ENCODE data around the gene FGFBP3.

DNA sequence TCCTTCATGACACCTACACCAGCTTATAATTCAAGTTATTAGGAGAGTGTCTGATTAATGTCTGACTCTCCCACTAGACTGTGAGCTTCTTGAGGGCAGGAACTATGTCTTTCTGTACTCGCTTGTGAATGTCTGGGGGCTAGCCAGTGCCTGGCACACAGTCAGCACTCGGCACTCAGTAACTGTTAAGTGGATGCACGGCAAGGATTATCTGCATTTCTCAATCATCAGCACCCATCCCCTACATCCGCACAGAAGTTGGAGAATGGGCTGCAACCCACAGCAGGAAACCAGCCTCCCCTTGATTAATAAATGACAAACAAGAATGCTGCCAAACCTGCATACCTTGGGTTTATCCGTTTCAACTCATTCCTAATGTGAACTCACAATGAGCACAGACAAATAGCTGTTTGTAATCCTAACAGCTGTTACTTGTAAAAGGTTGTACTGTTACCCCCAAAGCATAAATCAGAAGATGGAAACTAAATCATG, 29.0 kb downstream of the PPP1R3C start:
- PRO-cap, result no peak

DNA sequence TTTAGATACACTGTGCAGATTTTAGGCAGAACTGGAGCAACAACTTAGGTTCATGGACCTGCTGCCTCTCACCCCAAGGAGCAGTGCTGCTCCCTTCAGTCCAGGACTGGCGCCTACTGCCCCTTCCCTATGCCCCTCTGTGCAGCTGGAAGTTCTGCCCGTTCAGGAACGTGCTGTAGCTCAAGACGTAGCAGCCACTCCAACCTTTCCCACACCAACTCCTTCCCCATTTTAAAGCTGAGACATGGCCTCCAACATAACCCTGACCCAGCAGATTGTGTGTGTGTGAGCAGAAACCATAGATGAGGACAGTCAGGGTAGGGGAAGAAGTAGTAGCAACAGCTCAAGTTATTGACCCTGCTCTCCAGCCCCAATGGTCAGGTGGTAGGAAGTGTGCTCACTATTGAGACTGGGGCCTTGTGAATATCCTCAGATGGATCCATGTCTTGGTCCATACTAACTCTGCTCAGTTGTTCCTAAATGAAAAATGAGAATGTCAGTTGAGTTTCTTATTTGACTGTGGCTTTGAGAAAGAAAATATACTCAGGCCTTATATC, 4.9 kb downstream of the PPP1R3C start:
- PRO-cap, result no peak

DNA sequence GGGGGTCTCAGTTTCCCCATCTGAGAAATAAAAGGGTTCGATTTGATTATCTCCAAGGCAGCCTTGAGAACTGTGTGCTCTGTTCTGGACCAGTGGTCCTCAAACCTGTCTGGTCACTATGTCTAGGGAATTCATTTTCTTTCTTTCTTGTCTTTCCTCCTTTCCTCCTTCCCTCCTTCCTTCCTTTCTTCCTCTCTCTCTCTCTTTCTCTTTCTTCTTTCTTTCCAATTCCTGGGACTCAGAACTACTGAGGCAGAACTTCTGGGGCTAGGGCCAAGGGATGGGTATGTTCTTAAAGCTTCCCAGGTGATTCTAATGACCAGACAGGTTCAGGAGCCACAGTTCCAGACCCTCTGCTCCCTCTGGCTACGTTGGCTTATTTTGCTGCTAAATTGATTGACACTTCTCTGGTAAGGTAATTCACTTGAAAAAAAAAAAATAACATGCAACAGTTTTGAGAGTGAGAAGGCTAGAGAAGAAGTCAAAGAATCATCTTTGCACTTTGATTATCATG, 1.7 kb downstream of the PPP1R3C start:
- PRO-cap, result no peak

DNA sequence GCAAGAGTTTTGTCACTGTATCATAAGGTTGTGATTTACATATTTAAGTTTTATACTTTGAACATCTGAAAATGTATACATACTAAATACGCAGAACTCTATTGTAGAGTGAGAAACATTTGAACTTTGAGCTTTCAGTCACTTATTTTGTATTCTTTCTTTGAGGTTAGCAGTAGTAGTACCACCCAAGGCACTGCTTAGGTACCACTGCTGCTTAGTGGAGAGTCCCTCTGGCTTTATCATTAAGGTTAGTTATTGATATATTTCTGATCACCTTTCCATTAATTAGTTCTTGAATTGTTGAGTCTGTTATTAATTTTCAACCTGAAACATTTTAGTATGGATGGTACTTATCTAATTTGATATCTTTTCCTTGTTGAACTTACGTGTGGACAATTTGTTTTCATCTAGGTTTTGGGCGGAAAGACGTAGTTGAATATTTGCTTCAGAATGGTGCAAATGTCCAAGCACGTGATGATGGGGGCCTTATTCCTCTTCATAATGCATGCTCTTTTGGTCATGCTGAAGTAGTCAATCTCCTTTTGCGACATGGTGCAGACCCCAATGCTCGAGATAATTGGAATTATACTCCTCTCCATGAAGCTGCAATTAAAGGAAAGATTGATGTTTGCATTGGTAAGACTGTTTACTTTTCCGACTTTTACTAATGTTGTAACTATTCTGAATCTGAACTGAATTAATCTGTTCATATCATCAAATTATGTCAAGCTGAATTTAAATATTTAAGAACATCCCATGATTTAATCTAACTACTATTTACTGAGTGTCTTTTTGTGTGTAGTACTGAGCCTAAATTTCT, 14.6 kb downstream of the TNKS2 start:
- PRO-cap, result no peak

DNA sequence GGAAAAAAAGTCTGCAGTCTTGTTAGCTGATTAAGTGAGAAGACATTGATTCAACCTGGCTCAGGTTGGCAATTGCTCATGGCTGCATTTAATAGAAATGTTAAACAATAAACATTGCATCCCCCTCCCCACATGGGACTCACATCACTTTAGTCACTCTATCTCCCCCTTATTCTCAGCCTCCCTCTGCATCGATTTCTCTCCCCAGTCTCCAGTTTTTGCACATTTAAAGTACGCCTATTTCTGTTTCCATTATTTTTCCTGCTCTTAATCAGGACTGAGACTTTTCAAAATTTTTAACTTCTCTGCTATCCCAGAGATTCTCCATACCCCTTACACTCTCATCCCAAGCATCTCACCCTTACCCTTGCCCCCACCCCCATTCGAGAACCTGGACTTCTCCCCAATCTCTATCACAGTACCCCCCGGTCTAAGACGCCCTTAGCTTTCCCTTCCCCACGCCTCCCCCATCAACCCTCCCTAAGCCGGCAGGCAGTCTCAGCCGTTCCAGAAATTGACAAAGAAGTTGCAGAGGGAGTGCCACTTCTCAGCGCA, 1.5 kb downstream of the FGFBP3 start:
- PRO-cap, result no peak

DNA sequence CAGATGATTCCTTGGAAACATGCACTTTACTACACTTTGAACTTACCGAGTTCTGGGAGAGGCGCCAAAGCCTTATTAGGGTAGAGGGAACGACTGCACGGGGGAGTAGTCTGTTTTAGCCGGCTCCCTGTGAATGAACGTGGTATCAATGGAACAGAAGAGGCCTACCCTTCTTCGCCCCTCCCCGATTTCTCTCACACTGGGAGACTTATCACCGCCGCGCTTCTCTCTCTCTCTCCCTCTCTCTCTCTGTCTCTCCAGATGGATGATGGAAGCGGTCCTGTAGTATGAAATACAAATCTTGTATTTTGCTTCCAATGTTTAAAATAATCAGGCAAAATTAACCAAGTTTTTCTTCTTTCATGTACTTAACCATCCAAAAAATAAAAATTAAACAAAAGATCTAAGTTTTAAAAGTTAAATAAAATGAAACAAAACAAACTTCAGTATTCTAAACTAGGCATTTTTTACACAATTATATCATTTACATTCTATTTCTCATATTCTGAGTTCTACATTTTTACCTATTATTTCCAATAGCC, at the start of gene FGFBP3:
TSS of gene FGFBP3 (minus strand) at position 135 of the 542 bp plus-strand sequence.
- PRO-cap, result no peak

DNA sequence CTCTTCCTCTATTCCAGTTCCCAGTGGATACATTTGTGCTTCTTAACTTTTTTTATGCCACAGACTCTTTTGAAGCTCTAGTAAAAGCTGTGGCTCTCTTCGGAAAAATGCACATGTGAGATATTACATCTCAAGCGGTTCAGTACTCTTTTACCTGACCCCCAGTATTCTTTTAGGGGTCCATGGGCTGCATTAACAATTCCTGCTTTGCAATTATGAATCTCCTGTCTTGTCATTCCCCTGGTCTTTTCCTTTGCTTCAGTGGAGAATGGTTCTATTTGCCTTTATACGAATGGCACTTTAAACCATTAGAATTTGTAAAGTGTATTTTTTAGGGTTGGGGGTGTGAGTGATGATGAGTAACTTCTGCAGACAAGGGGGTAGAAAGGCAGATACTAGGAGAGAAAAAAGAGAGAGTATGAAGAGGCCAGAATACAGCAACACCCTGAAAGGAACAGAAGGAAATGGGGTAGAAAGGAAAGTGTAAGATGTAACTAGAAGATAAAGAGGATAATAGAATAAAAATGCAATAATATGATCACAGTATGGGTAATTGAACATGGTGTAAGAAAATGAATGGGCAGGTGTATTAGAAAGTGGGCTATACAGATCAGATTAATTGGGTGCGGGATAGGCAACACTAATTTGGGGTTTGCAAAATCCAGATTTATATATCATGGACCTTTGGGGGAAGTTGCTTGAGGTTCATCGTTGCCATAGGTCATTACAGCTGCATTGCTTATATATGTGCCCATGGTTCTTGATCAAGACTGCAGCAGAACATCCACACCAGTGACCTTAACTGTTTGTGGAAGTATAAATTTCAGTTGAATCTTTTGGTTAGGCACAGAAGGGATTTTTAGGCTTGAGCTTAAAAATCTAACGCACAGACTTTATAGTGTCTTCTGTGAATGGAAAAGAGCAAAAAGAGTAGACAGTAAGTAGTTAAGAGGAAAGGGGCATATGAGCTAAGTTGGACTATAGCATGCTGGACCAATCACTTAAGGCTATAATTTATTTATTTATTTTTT, 29.1 kb downstream of the BTAF1 start:
- PRO-cap, result no peak

DNA sequence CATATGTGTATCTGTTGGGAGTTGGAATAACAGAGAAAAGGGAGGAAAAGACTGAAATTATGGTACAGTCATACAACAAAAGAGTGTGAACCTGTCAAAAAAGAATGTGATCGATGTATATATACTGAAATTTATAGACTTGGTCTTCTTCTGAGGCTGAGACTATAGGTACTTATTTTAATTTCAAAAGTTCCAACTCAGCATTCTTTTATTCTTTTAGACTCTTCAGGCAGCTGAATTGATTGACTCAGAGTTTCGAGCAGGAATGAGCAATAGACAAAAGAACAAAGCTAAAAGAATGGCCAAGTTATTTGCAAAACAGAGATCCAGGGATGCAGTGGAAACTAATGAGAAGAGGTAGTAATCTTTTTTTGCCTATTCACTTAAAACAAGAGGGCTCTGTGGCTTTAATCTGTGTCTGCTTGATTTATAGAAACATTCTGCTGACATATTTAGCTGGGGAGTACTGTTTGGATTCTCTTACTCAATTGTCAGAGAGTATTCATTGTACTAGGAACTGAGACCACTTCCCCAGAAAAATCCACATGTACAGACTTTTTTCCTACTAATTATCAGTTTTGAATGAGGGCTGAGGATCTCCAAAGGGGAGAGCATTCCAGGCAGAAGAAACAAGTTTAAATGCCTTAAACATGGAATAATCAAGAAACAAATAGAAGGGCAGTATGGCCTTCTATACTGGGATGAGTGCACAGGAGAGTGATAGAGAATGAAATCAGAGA, 30.1 kb downstream of the BTAF1 start:
- PRO-cap, result no peak

GRCh38 chr10:91954988-91956079, 31.8 kb downstream of the BTAF1 start:
- PRO-cap, result no peak

GRCh38 chr10:91956080-91956829, 32.7 kb downstream of the BTAF1 start:
- PRO-cap, result no peak

DNA sequence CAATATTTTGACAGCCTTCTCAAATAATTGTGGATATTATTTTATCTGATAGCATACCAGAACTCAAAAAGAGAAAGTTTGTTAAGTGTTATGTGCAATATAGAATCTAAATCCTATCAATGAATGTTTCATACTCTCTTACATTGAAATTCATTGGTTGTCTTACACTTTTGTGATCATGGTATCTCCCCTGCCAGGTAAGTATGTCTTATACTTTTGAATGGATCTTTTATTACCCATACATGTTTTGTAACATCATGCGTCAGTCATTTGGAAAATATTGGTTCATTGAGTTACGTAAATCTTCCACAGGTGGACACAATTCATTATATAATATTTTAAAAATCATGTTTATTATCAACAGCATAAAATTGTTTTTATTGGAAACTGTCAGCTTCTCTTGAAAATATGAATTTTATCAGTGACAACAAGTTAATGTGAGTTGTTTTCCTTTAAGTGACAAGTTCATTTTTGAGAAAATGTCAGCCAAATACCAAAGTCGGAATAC, 82.7 kb downstream of the BTAF1 start:
- PRO-cap, result no peak

DNA sequence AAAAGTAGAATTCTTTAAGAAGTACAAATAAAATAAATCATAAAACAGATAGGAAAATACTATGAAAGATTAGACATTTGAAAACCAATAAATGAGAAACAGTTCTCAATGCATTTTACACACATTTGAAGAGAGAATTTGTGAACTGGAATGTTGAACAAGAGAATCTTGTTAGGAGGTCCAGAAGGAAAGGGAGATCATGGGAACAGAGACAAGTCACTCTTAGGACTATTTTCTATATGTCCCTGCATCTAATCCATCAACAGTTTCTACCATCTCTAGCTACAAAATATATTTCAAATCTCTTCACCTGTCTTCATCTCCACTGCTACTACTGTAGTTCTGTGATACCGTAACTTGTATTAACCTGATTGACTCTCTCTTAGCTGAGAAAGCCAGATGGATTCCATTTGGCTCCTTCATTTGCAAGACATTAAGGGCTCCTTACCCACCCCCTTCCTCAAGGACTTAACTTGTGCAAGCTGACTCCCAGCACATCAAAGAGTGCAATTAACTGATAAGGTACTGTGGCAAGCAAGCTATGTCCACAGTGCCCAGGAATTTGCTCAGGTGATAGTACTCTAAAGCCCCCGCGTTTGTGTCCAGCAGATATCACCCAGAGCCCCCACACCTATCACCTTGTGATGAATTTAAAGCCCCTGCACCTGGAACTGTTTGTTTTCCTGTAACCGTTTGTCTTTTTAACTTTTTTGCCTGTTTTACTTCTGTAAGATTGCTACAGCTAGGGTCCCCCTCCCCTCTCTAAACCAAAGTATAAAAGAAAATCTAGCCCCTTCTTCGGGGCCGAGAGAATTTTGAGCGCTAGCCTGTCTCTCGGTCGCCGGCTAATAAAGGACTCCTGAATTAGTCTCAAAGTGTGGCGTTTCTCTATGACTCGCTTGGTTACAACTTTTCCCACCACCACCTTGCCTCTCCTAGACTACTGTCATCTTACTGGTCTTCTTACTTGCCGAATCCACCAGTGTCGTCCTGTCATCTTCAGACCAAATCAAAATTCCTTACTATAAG, 109.5 kb downstream of the BTAF1 start:
- PRO-cap, result no peak

GRCh38 chr10:92109998-92110951, 180.6 kb downstream of the CPEB3 start:
- PRO-cap, result no peak

GRCh38 chr10:92151871-92152422, 138.9 kb downstream of the CPEB3 start:
- PRO-cap, result no peak

DNA sequence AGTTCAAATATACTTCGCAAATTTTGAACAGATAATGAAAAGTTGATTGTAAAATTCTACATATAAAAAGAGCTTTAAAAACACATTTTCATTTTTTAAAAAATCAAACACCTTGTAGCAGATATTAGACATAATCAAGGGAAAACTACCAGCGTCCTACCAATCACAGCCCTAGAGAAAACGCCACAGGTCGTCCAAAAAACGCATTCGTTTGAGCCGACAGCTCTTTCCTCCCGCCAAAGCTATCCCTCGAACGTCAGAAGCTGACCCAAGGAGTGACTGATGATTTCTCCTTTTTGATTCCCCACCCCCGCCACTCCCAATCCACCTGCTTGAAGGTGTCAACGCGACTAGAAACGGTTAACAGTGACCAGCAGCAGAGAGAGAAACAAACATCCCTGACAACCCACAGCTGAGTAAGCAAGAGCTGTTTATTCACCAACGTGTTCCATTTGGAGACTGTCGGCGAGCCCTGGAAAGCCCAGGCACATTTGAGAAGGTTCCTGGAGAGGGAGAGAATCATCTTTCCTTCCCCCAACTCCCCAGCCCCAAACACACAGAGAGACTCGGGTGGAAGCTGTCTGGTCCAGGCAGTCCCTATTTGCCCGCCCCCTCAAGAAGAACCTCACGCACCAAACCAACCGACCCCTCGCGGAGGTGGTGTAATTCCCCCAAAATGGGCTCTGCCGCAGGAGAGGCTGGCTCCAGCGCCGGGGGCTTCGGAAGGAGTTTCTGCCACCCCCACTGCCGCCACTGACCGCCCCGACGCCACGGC, 652 bp downstream of the CPEB3 start:
- PRO-cap, result unidirectional peak, plus-strand start at position 259 of the sequence; bidirectional peak, plus-strand start at position 455 of the sequence, minus-strand start at position 467 of the sequence

DNA sequence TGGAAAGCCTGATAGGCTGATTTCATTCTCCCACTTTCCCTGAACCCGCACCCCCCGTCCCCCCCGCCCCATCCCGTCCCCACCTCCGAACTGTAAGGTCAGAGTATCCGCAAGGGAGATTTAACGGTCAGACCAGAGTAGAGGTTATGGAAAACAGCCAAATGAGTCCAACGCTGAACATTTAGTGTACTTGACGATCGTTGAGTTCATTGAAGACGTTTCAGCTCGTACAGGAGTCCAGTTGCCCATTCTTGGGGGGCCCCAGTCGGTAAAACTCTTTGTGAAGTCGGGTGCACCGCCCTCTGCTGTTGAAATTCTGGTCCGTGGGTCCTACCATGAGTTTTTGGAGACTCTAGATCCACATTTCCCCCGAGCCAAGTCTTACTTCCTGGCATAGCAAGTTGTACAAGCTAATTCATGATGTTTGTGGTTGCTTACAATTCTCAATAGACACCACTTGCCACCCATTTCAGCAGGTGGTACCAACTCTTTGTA, 1.0 kb downstream of the MARCHF5 start:
- PRO-cap, result no peak

DNA sequence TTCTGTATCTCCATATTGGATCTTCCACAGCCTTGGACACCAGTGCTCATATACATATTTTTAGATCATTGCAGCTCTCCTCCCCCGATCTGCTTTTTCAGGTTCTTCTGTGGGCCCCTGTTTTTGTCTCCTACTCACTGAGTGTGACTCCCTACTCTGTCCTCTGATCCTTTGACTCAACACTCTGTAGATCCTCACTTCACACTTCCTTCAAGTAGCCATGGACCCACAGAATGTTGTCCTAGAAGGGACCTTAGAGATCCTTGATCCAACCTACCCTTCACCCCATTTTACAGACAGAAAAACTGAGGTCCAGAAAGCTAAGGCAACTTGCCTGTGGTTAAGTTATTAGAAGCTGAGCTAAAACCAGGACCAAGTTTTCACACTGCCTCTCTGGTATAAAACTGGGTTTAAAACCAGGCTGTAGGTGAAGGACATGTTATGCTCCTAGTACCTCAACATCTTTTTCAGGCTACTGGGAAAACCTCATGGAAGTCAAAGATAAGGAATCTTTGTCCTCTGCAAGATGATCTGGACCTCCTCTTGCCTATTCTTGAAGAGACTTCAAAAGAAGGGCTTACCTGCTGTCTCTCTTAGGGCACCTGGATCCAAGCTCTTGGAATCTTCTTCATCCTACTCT, 70.2 kb downstream of the MYOF start:
- PRO-cap, result no peak

GRCh38 chr10:93421100-93421981, 60.8 kb downstream of the MYOF start:
- PRO-cap, result no peak

DNA sequence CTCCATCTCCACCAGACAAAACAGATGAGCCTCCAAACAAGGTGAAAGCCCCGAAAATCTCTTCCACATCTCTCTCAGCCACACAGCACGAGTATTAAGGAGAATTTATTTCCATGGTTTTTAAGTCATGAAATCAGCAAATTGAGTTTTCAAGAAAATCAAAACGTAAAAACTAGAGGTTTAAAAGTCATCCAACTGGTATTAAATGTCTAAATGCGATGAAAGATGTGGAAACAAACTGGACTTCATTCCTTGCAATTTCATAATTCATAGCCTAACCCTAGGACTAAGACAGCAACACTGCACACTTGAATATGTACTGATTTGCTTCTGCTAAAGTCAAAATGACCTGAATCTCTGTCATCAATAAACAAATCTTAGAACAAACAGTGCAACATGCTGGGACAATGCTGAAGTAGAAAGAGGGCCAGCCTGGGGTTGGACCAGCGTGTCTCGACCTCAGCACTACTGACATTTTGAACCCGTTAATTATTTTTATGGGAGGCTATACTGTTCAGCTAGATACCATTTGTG, 47.2 kb downstream of the MYOF start:
- PRO-cap, result no peak

DNA sequence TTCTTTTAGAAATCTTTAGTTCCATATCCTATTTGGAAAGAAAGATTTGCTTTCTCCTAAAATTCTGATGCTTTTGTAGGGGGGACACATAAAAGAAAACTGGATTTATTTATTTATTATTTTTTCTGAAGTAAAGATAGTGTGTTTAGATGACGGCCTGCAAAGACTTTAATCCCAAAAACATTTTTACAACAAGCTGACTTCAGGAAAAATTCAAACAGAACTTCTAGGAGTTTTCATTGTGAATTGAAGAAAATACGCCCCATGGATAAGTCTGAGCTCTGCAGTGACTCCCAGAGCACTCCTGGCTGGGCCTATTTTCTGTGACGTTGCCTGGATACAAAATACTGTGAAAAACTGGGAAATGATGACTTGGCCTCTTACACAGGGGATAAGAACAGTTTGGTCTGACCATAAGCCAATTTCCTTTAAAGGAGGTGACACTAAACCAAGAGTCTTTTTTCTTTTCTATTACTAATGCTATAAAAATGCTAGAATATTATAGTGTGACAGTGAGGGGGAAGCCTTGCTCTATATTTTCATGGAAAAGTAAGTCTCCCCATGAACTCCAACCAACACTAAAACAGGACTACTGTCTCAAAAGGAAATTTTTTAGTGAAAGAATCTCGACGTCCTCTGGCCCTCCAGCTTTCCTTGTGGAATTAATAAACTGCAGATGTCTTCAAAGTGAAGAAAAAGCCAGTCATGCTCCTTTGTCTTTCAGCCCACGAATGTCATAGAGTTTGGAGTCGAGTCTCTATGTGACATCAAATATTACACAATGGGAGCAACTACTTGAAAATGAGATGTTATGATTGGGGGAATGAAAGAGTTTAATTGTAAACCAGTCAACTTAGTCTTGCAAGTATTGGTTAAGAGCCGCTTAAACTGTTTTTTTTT, 45.5 kb downstream of the MYOF start:
- PRO-cap, result unidirectional peak, minus-strand start at position 656 of the sequence; unidirectional peak, minus-strand start at position 733 of the sequence

All from jejunum (tissue), 1 donor.